ENCODE measurements around a stretch of chr12.

DNA sequence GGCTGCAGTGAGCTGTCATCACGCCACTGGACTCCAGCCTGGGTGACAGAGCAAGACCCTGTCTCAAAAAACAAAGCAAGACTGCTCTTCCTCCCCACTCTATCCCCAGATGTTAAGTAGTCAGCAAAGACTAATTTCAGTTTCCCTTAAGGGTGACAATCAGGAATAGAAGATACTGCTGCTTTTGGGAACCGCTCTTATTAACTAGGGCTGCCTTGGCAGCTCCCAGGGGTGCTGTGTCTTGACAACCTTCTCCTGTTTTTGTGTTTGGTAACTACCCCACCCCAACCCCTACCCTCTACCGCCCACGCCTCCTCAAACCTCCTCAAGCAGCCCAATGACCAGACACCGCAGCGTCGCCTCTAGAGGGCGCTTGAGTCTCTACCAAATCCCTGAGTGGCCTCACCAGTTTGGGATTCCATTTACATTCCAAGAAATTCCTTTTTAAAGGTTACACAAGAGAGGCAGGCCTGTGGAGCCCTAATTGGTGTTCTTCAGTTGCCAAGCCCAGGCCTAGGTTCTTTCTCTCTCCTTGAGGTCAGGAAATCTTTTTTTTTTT lies 72.2 kb upstream of the USP44 start:
- RRBS: no CpG with 5 or more reads among the region's 8 CpGs

GRCh38 chr12:95633092-95634244 lies 82.2 kb upstream of the USP44 start:
- RRBS: 10% methylated on average over 4 of the region's 14 CpGs

- RRBS: no CpG with 5 or more reads among the region's 5 CpGs
Measured at GRCh38 chr12:95941931-95942328, 484 bp downstream of the CCDC38 start.

- RRBS: no CpG with 5 or more reads among the region's 4 CpGs
Measured at GRCh38 chr12:96121186-96121753, 72.9 kb upstream of the ELK3 start.

DNA sequence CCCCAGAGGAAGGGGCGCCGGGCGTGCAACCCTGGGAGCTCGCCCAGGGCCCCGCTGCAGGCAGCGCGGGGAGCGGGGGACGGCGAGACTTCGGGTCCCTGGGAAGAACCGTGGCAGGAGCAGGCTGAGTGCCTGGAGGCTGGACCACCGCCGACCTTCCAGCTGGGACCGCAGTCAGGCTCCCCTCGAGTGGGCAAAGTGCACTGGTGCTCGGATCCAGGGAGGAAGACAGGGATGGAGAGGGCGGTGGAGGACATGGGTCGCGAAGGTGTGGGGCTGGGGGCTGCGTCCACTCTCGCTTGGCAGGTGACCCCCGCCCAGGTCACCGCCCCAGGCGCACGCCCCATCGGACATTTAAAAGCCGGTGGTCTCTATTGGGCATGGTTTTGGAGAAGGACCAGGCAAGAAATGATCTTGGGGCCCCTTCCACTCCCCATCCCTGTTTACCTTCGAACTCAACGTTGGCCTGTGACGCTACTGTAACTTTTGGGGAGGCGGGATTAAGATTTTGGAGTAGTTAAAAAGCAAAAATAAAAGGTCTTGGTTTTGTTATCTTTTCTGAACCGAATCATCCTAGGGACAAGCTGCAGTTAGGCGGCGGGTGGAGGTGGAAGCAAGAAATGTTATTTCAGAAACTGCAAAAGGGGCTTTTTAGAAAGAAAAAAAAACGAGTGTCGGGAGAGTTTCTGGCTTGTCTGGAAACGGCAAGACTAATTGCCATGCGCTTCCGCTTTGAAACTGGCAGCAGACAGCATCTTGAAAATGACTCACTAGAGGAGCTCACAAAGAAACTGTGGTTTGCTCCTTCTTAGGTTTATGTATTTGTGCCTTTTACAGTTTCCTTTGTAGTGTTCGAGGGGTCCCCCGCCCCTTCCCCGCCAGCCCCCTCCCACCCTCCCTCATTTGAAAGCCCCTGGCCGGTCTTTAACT lies 1.1 kb downstream of the ELK3 start:
- RRBS: 2% methylated on average over 2 of the region's 44 CpGs

- RRBS: no CpG with 5 or more reads among the region's 10 CpGs
Measured at GRCh38 chr12:96280287-96281314, 86.4 kb downstream of the ELK3 start.

DNA sequence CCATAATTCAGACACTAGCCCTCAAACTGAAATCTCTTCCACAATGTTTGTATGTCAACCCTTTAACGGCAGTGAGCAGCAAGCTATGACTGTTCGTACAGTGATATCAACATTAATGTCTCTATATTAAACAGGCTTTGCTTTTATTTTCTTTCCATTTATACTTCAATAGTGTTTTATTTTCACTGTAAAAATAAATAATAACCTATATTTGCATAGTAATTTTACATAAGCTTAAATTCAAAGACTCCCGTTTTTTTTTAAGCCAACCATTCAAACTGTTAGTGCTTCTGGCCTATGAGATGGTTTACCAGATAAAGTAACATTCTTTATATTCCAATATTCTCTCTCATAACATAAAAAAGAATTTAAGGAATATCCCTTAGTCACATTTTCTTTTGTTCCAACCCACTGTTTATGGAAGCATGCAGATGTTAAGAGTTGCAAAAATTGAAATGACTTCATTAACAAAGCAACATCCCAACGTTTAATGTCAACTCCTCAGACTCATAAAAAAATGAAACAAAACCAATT lies 2.3 kb downstream of the CDK17 start:
- RRBS: no CpG with 5 or more reads among the region's 4 CpGs

GRCh38 chr12:96400793-96401843 lies 879 bp upstream of the CDK17 start:
- RRBS: 0% methylated on average over 1 of the region's 23 CpGs

- RRBS: no CpG with 5 or more reads among the region's 3 CpGs
Measured at GRCh38 chr12:97143037-97143336, 235.9 kb downstream of the NEDD1 start.

DNA sequence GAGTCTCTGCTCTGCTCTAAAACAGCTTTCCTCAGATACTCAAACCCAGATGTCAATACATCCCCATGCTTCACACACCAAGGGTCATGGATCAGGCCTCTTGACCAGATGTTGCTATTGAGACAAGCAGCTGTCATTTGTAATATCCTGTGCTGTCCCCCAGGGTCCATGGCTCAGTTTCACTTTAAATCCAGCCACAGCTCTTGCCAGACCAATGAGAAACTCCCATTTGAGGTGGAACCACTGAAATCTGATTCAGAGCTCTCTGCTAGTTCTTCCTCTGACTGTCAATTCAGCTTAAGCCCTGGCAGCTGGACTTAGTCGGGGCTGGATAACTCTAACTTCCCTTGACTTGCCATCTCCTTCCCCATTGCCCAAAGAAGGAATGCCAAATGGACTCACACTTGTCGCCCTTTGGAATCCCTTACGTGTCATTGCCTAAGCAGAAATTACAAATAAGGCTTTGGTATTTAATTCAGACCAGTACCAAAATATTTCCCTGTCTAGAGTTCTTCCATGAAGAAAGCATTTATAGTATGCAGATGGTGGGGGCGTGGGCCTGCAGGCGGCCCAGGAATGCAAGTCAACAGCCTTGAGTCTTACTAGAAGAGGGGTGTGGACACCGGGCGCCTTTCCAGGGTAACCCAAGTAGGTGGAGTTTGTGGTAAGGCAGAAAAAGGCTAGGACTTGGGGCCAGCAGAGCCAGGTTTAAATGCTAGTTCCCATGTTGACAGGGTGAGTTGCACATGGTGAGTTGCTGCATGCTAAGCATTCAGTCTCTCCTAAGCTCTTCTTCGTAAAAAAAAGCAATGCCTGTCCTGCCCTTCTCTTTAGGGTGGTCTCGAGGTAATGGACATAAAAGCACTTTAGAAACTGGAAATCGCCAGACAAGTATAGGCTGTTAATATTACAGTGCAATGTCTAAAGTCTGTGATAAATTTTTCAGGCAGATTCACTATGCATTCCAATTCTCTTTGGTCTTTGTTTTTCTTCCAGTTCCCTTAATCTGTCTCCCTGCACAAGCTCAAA lies 96.8 kb upstream of the TMPO start:
- RRBS: no CpG with 5 or more reads among the region's 10 CpGs

DNA sequence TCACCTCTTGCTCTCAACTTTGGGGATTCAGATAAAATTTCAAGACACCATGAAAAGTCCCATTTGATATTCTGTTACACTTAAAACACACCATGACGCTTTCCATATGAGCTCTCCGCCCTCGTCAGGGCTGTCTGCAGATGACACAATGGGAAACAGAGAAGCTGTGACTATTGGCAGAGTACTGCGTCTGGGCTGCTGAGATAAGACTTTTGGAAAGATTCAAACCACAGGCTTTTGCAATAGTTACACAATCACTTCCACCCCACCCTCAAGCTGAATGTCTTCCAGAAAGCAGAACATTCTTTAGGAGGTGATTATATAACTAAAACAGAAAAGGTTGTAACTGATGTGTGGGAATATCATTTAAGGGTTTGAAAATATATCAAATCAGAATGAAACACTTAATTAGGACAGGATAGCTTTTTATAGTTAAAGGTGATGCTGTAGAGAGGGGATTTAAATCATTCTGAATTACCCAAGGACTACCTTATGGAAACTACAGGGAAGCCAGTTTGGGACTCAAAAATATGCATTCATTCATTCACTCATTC lies 75.3 kb upstream of the TMPO start:
- RRBS: no CpG with 5 or more reads among the region's 4 CpGs

DNA sequence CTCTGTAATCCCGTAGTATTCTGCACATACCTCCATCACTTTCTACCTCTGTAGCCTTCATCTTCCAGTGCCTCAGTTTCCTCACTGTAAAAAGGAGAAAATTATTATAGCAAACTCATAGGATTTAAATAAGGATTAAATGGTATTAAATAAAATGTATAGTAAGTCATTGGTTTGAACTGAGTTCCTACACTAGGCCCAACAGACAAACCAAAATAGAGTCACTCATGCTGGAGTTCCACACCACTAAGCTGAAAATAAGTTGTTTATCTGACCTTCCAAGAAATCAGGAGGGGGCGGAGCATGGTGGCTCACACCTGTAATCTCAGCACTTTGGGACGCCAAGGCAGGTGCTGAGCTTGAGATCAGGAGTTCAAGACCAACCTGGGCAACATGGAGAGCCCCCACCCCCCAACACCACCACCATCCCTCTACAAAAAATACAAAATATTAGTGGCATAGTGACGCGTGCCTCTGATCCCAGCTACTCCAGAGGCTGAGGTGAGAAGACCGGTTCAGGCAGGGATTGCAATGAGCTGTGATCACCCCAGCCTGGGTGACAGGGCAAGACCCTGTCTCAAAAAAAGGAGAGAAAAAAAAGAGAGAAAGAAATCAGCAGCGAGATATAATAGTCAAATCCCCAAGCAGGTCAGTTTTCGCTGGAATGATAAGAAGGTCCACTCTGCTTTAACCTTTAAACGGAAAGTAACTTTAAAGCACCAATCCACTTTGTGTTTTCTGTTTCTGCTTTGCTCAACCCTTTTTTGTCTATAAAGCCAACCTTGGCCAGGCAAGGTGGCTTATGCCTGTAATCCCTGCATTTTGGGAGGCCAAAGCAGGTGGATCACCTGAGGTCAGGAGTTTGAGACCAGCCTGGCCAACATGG lies 21.7 kb upstream of the TMPO start:
- RRBS: no CpG with 5 or more reads among the region's 9 CpGs

GRCh38 chr12:98515148-98515561 lies 235 bp upstream of the TMPO start:
- RRBS: no CpG with 5 or more reads among the region's 39 CpGs

GRCh38 chr12:98578801-98579379 lies 14.6 kb upstream of the SLC25A3 start:
- RRBS: no CpG with 5 or more reads among the region's 4 CpGs

- RRBS: no CpG with 5 or more reads among the region's 13 CpGs
Measured at GRCh38 chr12:100107384-100108104, 35.1 kb downstream of the BLTP3B start.

- RRBS: no CpG with 5 or more reads among the region's 18 CpGs
Measured at GRCh38 chr12:100163794-100164460, 21.3 kb upstream of the BLTP3B start.

DNA sequence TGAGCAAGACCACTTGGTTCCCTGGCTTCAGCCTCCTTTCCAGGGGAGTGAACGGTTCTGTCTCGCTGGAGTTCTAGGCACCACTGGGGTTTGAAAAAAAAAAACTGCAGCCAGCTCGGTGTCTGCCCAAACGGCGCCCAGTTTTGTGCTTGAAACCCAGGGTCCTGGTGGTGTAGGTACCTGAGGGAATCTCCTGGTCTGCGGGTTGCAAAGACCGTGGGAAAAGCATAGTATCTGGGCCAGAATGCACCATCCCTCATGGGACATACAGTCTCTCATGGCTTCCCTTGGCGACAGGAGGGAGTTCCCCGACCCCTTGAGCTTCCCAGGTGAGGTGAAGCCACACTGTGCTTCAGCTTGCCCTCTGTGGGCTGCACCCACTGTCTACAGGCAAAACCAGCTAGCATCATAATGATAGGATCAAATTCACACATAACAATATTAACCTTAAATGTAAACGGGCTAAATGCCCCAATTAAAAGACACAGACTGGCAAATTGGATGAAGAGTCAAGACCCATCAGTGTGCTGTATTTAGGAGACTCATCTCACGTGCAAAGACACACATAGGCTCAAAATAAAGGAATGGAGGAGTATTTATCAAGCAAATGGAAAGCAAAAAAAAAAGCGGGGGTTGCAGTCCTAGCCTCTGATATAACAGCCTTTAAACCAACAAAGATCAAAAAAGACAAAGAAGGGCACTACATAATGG lies 37.4 kb downstream of the SCYL2 start:
- RRBS: no CpG with 5 or more reads among the region's 12 CpGs

- RRBS: no CpG with 5 or more reads among the region's 4 CpGs
Measured at GRCh38 chr12:100437249-100437829, 36.3 kb upstream of the NR1H4 start.

DNA sequence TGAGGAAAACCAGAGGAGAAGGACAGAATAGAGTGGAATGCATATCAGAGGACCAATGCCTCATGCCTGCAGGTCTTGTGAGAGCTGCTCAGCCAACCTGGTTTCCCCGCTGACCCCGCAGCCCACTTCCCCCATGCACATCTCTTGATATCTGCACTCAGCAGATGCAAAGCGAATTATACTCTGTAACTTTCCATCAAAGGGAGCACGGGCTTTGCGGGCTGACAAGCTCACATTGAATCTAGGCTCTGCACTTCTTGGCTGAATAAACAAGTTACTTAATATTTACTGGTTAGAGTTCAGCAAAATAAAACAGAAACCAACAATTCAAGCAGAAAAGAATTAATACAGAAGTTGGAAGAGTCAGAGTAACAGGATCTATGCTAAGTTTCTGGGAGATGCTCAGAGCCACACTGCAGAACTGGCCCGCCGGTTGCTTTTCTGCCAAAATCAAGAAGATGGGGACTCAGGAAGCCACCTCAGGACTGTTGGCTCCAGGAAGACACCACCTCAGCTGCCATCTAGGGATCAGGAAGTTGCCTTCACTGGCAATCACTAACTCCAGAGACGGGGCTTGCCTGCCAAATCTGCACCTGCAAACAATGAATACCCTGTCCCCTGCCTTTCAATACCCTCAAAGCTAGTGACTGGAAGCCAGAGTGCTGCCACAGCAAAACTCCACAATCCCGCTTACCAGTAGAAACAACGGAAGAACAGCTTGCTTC lies 46.5 kb downstream of the NR1H4 start:
- RRBS: no CpG with 5 or more reads among the region's 10 CpGs

GRCh38 chr12:100673440-100673966 lies 100.0 kb downstream of the GAS2L3 start:
- RRBS: no CpG with 5 or more reads among the region's 4 CpGs